HL-60 (cell line): Measurements from ENCODE around the gene ZFP36L1.

GRCh38 chr14:68272016-68272593 lies 452.5 kb downstream of the RAD51B start:
- RRBS = no CpG with 5 or more reads among the region's 4 CpGs

- RRBS = no CpG with 5 or more reads among the region's 7 CpGs
Observed at GRCh38 chr14:68450007-68450361, 342.9 kb downstream of the ZFP36L1 start.

GRCh38 chr14:68598483-68599577 lies 194.0 kb downstream of the ZFP36L1 start:
- RRBS = 93% methylated on average over 3 of the region's 26 CpGs

GRCh38 chr14:68607439-68607809 lies 185.4 kb downstream of the ZFP36L1 start:
- RRBS = 59% methylated on average over 4 of the region's 10 CpGs

- RRBS = no CpG with 5 or more reads among the region's 3 CpGs
Observed at GRCh38 chr14:68620003-68620556, 172.8 kb downstream of the ZFP36L1 start.

DNA sequence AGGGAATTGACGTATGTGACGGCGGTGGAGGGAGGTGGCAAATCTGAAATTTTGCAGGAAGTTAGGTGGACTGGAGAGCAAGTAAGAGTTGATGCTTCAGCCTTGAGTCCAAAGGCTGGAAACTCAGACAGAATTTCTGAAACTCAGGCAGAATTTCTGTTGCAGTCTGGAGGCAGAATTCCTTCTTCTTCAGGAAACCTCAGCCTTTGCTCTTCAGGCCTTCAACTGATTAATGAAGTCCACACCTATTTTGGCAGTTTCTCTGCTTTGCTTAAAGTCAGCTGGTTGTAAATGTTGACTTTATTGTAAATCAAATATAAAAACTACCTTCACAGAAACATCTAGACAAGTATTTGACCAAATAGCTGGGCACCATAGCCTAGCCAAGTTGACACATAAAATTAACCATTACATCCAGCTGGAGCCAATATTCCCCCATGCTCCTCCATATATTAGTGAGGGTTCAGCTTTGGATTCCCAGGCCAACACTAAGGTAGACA lies 125.7 kb downstream of the ZFP36L1 start:
- RRBS = no CpG with 5 or more reads among the region's 3 CpGs

- RRBS = no CpG with 5 or more reads among the region's 9 CpGs
Observed at GRCh38 chr14:68779652-68780368, 13.1 kb downstream of the ZFP36L1 start.

- RRBS = 24% methylated on average over 6 of the region's 28 CpGs
Observed at GRCh38 chr14:68792778-68793314, at the start of gene ZFP36L1. TSS of gene ZFP36L1 (minus strand) at chr14:68793067.

- RRBS = 2% methylated on average over 23 of the region's 32 CpGs
Observed at GRCh38 chr14:68793315-68793765, 473 bp upstream of the ZFP36L1 start.

- RRBS = 93% methylated on average over 2 of the region's 16 CpGs
Observed at GRCh38 chr14:68820564-68821321, 27.9 kb upstream of the ZFP36L1 start.

DNA sequence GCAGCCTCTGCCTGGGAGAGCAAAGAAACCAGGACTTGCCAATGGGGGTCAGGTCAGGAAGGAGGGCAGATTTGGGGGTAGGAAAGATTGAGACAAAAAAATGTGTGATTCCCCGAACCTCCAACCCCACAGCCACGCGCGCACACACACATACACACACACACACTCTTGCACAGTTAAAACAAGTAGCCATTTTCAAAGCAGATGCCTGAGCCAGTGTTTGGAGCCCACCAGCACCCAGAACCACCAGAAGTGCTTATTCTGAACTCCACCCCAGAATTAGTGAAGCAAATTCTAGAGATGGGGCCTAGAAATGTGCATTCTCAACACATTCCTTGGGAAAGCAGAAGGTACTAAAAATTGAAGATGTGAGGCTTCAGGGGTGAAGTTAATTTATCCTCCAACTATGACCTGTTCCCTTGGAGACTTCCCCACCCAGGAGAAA lies 87.5 kb upstream of the ZFP36L1 start:
- RRBS = no CpG with 5 or more reads among the region's 4 CpGs

GRCh38 chr14:68884018-68884625 lies 91.3 kb upstream of the ZFP36L1 start:
- RRBS = no CpG with 5 or more reads among the region's 5 CpGs

DNA sequence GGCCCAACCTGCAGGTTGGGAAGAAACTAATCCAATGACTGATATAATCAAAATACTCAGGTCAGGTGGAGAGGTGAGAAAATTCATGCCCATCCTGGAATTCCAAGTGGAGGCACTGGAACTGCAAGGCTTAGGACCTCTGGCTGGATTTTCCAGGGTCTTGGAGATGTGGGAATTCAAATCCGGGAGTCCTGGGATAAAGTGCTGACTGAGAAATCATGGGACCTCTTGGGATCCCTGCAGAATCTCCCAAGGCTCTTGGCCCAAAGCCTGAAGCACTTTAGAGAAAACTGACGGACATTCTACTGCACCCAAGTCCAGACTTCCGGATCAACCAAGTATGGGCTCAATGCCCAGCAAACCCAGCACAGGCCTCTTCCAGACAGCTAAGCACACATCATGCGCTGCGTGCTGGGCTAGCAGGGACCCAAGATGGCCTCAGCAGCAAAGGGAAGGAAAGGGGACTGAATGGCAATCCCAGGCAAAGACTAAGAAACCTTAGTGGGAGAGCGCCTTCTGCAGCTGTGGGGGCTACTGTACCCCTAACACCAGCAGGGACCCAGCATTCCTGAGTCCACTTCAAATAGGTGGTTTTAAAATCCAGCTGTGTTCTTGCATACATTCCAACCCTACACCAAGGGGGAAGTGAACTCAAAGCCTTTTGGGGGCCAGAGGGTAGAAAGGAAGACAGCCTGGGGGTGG lies 84.9 kb downstream of the ACTN1 start:
- RRBS = no CpG with 5 or more reads among the region's 6 CpGs

GRCh38 chr14:68911754-68912008 lies 67.4 kb downstream of the ACTN1 start:
- RRBS = no CpG with 5 or more reads among the region's 3 CpGs

- RRBS = no CpG with 5 or more reads among the region's 3 CpGs
Observed at GRCh38 chr14:68936756-68937405, 42.2 kb downstream of the ACTN1 start.

- RRBS = no CpG with 5 or more reads among the region's 15 CpGs
Observed at GRCh38 chr14:68945175-68946352, 33.5 kb downstream of the ACTN1 start.

- RRBS = no CpG with 5 or more reads among the region's 10 CpGs
Observed at GRCh38 chr14:68970135-68970875, 8.8 kb downstream of the ACTN1 start.

DNA sequence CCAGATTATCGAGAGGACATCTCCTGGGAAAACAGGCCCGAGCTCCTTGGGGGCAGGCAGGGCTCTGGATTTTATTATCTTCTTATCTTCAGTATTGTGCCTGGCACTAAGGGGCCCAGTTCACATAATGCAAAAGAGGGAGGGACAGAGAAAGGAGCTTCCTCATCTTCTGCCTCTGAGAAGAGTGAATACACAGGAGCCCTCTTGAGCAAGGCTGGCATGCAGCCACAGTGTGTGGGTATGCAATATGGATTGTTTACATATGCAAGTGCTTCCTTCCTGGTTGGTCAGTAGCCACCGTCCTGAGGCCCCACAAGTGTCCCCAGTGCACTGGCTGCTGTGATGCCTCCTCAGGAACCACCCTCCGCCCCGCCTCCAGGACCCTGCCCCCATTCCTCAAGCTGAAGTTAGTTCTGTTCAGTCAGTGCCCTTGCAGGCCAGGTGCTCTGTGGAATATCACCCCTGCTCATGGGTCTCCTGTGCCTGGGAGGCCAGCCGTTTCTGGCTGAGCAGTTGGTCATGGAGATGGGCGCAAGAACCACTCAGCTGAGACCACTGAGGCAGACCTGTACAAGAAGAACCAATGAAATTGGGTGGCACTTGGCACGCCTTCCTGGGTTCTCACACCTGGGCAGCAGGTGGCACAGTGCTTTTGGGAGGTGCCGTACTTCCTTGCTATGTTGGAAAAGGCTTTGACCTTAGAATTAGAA lies 35.0 kb upstream of the ACTN1 start:
- RRBS = no CpG with 5 or more reads among the region's 9 CpGs

DNA sequence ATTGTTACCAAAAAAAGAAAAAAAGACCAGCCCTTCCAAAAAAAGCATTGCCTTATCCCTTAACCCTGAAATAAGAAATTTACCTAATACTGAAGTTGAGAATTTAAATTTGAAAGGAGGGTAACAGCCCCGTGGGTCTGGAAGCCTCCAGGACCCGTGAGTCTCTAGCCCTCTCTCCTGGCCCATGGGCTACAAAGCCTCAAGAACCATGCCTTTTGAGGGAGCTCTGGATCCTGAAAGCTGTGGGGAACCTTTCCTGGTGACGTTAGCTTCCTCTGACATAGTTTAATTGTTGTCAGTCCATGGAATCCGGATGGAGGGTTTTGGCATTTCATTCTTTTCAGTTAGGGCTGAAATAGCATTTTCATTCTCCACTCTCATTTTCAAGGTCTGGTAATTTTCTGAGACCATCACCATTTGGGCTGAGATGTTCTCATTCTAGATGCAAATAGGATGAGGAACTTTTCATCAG lies 55.8 kb upstream of the ACTN1 start:
- RRBS = no CpG with 5 or more reads among the region's 4 CpGs

DNA sequence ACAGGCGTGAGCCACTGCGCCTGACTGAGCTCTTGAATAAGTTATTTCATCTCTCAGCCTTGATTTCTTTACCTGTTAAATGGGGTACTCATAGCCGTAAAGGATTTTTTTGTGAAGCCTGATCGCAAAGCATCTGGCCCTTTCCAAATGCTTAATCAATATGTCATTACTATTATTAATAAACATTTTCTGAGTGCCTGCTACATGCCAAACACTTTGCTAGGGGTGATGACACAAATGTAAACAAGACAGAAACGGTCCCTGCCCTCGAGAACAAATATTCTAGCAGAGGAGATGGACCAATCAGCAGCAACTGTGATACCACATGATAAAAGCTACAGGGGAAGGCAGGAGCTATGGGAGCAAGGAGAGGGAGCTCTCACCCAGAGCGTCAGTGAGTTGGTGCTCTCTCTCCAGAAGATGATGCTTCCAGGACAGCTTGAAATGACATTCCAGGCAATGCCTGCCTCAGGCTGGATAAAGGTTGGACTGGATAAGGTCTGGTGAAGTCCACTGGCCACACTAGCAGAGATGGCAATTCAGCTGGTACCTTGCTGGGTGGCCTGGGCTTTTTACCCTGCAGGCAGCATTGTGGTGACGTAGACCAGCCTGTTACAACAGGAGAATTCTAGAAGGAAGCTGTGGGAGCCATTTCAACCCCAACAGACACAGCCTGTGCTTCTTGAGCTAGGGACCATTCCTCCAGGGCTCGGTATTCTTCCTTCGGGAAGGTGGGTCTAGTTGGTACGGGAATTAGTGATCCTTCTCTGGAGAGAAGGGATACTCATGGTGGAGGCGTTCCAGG lies 41.1 kb downstream of the ERH start:
- RRBS = no CpG with 5 or more reads among the region's 12 CpGs